ENCODE results near the gene HPR.

DNA sequence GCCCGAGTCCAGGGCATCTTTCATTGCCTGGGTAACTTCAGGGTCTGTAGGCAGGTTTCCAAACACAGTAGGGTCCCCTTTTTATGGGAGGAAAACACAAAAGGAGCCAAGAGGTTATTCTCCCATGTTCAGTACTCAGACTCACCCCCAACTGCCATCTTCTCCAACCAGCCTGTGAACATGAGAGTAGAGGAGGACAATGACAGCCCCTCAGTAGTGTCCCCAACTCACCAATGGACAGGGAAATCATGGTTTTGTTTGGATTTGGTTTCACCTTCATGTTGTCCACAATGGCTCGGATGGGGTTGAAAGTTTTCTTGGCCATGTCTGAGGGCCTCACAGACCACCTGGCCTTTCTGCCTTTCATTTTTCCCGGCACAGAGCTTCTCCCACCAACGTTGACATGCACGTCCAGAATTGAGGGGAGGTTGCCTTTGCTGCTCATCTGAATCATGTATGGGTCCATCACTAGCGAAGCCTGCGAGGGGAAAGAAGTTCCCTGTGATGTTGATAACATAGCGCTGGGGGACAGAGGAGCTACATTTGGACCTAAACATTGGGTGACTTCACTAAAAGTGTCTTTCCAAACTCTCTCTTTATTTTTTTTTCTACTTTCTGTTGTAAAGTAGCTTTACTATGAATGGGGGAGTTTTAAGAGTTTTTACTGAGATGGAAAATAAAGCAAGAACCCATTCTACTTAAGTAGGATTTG lies 786 bp downstream of the TAT start:
- PRO-cap: no peak

DNA sequence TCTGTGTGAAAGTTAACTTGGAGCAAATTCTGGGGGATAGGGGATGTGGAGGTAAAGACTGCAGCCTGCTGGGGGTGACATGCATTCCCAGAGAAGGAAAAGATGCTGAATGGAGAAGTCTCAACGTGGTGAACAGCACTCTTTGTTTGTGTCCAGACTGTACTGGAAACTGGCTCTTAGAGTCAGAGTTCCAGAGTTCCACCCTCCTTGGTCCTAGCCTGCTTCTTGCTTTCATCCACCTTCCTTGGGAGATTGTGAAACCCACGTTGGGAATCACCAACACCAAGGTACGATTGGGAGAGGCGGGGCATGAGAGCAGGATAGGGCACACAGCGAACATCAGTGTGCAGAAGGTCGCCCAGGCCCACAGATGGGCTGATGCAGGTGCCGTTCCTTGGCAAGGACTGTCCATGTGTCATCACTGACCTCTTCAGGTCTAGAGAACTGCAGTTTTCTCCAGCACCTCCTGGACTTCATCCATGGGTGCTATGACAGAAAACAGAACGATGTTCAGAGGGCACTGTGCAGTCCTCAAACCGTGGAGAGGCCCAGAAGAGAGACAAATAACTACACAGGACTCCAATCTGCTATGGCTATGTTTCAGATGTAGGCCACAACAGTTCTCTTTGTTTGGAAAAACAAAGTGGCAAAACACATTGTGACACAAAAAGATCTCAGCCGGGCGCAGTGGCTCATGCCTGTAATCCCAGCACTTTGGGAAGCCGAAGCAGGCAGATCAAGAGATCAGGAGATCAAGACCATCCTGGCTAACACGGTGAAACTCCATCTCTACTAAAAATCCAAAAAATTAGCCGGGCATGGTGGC lies 23.9 kb upstream of the TAT start:
- PRO-cap: no peak

GRCh38 chr16:71666916-71667572 lies 41.1 kb downstream of the MARVELD3 start:
- PRO-cap: no peak

DNA sequence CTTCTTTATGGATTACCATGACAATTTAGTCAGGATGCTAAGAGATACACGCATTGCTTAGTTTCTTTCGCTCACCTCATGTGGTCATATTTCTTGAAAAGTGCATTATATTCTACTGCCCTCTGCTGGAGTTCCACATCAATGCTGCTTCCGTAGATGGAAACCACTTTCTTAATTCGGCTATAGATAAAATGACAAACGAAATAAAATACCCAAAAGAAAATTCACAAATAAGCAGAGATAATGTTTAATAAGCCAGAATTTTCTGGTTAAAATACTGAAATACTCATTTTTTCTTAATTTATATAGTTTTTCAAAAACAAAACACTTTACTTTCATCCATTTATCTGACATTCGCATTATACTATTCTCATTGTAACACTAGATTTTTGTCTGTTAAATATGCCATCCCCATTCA lies 22.0 kb upstream of the PHLPP2 start:
- PRO-cap: no peak

GRCh38 chr16:71758278-71758730 lies 33.8 kb upstream of the PHLPP2 start:
- PRO-cap: no peak

- PRO-cap: no peak
These were observed 513 bp downstream of the ATXN1L start for GRCh38 chr16:71846113-71846864.

DNA sequence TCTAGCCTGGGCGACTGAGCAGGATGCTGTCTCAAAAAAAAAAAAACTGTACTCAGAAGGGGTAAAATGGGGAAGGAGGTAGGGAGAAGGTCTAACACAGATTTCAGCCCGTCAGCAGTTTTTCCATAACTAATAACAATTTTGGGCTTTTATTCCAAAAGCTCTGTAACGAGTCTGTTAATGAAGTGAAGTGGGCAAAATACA lies 10.8 kb downstream of the ZNF821 start:
- PRO-cap: no peak

DNA sequence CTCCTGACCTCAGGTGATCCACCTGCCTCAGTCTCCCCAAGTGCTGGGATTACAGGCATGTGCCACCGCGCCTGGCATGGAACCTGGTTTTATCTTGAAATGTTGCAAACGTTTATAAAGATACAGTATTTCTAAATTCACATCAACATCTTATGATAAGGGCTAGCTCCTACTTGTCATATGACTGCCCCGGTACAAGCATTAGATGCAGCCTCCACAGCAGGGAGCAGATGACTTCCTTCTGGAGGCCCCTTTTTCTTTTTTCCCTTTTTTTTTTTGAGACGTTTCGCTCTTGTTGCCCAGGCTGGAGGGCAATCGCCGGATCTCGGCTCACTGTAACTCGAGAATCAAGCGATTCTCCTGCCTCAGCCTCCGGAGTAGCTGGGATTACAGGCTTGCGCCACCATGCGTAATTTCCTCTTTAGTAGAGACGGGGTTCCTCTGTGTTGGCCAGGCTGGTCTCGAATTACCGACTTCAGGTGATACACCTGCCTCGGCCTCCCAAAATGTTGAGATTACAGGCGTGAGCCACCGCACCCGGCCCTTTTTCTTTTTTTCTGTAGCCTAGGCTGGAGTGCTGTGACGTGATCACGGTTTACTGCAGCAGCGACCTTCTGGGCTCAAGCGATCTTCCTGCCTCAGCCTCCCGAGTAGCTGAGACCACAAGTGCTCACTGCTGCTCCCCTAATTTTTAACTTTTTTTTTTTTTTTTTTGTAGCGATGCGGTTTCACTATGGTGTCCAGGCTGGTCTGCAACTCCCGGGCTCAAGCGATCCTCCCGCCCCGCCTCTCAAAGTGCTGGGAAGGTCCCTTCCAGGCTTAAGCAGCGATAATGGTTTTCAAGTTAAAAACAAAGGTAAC lies 1.1 kb upstream of the IST1 start:
- PRO-cap: no peak

DNA sequence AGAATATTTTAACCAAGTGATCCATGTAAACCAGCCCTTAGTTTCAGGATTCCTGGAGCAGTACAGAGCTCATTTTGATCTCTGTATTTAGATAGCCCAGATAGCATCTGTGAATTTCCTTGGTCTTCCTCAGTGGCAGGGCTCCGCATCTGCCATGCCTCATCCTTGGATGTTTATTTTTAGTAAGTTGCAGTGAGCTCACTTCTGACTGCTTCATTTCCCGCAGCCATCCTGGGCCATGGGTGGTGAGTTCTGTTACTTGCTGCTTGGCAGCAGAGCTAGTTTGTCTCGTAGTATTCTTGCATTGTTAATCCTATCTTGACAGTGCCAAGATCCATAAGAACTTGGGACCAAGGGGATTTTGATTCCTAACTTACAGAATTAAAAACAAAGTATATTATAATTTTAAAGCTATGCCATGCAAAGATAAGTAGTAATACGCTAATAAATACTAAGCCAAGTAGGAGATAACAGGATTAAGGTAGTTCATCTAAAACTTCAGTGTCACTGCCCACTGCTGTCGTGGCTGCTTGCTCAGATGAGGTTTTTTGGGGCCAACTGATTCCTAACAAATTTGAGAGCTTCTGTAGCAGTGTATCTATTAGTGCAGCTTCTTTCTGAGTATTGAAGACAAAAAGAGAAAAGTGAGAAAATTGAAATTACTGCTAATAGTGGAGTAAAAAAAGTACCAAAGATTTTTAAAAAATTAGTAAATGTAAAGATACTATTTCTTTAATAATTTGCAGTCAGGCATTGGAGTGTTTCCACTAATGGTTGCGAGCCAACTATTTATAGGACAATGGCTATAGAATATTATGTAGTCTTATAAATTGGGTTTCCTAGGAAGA lies 34.0 kb downstream of the IST1 start:
- PRO-cap: no peak

- PRO-cap: no peak
These were observed 7.7 kb downstream of the DHODH start for GRCh38 chr16:72016190-72016794.

GRCh38 chr16:72051879-72052190 lies 2.5 kb upstream of the HP start:
- PRO-cap: no peak

DNA sequence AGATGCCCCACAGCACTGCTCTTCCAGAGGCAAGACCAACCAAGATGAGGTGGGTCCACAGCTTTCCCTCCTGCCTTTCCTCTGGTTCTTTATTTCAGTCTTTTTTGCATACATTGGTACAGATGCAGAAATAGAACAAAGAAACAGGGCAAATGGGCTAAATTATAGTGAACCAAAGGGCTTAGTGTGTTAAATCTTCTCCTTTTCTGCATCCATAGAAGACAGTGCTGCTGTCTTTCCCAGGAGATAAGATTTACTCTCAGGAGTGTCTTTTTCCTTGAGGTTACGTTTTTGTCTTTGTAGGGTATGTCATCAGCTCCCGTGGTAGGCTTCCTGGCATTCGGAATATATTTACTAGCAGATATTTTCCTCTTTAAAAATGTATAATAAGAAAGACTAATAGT lies at the start of gene HPR:
Gene HPR, plus strand, starts transcription at position 15 of the 404 bp plus-strand sequence.
- PRO-cap: no peak

DNA sequence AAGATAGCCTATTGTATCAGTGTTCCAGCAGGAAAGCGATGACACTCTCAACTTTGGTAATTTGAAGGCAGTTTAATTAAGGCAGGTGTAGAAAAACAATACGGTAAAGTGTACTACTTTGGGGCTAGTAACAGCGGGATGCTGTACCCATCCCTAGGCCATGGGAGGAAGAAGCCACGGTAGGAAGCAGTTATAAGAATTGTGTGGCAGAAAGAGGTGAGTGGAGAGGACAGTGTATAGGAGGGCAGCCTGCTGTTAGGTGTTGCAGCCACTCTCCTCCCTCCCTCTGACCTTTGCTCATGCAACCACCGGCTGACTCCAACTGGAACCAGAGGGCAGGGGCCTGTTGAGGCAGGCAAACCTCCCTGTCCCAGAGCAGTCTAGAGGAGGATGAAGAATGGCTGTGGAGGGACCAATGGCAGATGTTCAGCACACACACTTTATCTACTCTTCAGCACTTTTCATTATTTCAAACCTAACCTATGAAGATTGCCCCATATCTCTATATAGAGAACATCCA lies 2.3 kb downstream of the TXNL4B start:
- PRO-cap: no peak

DNA sequence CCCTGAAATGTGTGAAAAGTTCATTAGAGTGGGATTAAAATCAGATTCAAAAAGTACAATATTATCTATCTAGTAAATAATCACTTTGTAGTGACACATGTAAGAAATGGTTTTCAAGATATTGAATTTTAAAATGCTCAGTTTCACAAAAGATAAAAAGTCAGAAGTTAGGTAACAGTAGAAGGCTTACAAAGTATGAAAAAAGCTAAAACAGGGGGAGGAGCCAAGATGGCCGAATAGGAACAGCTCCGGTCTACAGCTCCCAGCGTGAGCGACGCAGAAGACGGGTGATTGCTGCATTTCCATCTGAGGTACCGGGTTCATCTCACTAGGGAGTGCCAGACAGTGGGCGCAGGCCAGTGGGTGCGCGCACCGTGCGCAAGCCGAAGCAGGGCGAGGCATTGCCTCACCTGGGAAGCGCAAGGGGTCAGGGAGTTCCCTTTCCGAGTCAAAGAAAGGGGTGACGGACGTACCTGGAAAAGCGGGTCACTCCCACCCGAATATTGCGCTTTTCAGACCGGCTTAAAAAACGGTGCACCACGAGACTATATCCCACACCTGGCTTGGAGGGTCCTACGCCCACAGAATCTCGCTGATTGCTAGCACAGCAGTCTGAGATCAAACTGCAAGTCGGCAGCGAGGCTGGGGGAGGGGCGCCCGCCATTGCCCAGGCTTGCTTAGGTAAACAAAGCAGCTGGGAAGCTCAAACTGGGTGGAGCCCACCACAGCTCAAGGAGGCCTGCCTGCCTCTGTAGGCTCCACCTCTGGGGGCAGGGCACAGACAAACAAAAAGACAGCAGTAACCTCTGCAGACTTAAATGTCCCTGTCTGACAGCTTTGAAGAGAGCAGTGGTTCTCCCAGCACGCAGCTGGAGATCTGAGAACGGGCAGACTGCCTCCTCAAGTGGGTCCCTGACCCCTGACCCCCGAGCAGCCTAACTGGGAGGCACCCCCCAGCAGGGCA lies 420.6 kb downstream of the ZFHX3 start:
- PRO-cap: no peak

GRCh38 chr16:72974187-72974874 lies 73.6 kb downstream of the ZFHX3 start:
- PRO-cap: no peak

- PRO-cap: no peak
These were observed 59.7 kb downstream of the ZFHX3 start for GRCh38 chr16:72987943-72988950.

DNA sequence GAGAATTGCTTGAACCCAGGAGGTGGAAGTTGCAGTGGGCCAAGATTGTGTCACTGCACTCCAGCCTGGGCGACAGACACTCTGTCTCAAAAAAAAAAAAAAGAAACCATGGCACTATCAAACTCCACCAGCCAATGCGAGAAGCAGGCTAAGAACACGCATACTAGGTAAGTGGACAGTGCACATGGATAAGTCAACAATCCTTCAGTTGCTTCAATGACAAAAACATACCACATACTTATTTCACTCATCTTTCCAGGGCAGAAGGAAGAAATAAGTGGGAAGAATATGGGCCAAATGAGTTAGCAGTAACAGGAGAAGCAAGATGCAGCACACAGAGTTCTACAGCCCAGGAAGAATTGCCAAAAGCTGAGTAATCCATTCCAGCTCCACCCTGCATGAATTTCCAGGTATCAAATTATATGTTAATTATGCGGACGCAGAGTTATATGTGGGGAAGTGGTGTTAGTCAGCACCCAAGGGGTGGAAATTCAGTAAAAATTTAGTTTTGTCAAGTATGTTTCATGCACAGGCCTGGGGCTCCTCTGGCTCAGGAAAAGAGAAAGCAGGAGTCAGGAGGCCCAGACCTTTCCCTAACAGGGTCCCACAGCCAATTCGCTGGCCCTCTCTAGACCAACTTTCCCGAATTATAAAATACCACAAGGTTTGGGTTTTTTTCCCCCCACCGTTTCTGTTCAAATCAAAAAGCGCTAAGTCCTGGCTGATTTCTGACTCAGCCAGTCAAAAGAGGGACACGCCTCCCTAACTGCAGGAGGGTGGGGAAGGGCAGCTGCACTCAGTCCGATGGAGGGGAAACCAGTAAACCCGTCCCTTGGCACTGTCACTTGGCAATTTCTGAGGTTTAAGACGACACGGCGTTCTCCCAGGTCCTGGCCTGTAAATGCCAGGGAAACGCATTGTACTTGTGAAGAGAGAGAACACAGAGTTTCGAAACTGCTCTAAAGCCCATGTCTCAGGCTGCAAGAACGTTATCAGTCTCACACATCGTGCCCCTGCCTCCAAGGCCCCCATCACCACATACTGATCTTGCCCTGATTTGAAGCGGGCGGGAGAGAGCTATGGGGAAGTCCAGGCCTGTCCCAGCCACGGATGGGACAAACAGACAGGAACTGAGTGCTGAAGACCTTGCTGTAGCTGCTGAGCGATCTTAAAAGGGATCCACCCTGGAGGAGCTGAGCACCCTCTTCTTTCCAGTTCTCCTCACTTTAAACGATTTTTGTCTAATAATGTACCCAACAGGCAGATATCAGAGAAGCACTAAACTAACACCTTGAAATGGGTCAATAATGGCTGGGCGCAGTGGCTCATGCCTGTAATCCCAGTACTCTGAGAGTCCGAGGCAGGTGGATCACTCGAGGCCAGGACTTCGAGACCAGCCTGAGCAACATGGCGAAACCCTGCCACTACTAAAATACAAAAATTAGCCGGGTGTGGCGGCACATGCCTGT lies 58.0 kb downstream of the ZFHX3 start:
- PRO-cap: no peak

GRCh38 chr16:73037910-73038656 lies 9.8 kb downstream of the ZFHX3 start:
- PRO-cap: no peak

DNA sequence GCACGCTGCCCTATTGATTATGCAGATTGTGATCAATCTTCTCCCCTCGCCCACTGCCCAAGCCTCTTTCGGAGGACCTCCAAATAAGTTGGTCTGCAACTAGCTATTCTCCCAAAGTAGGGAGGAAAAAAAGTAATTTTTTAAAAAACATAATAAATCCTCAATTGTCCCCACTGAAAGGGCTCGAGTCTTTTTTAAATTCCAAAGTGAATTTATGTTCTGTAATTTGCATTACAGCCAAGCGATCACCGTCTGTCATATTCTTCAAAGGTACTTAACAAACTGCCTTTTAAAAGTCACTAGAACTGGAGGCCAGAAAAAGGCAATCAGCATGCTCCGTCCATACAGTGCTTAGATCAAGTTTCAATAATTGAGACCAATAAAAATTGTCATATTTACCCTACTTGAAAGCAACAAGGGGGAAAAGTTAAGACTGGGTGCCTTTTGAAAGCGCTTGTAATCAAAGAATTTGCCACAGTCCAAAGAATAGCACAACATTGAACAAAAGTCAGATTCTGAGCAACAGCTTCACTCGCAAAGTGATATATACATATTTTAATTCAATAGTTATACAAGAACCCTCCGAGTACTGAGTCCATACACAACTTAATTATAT lies 8.9 kb upstream of the ZFHX3 start:
- PRO-cap: no peak

DNA sequence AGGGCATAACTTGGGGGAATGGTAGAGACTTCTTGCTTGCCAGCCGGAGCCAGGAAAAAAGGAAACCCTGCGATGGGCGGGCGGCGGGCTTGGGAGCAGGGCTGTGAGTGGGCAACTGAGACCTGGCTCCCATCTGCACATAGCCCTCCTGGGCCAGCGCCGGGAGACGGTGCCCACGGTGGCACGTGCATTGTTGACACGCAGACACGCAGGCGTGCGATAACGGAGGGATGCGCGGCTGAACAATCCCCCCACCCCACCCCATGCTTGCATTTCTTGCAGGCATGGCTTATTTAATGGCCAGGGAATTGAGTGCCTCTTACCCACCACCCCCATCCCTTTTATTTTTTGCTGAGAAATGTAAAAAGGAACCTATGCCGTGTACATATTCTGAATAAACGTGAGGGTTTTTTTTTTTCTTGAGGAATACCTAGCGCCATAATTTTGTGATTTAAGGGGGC lies 17.2 kb upstream of the ZFHX3 start:
- PRO-cap: no peak

Data from mesothelial cell of epicardium (in vitro differentiated cells).